SK-MEL-5 (cell line): ENCODE data around the genes IL11 and ZNF628.

DNA sequence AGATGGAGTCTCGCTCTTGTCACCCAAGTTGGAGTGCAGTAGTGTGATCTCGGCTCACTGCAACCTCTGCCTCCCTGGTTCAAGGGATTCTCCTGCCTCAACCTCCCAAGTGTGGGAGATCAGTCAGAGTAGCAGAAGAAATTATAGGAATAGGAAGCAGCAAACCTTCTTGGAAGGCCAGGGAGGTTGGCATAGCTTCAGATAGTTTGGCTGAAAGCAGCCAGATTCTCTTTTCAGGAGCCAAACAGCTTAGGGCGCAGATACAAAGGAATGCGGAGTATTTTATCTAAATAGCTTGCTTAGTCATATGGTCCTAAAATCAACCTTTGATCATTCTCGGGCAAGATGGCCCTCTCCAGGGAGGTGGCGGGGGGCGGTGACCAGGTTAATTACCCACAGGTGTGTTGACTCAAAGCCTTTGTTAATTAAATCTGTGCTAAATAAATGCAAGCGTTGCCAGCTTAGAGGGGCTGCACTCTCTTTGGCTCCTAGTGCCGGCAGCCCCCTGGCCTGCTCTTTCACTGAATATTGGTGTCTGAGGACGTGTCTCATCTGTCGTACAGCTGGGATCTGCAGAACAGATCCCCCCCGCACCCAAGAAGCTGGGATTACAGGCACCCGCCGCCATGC, 12.5 kb upstream of the NCR1 start:
RAMPAGE:
- cytosol, long total RNA, result no peak
- long total RNA, result no peak
- nucleus, long total RNA, result no peak

DNA sequence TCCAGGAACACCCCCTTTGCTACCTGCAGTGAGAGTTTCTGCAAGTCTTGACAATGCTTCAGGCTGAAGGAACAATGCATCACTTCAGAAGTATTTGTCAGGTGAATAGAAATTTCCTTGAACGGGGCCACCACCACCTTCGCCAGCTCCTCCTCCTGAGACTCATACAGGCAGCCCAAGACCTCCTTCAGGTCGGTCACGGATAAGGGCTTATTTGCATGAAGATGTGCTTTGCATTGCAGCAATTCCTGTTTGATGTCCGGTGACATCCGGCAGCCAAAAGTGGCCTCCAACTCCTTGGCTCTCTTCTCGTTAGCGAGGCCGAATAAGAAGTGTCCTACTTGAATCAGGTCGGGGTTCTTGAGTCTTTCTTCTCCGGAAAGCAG, 27.3 kb upstream of the NLRP2 start:
RAMPAGE:
- cytosol, long total RNA, result no peak
- long total RNA, result no peak
- nucleus, long total RNA, result no peak

GRCh38 chr19:55058674-55059490, 4.1 kb downstream of the RDH13 start:
RAMPAGE:
- cytosol, long total RNA, result no peak
- long total RNA, result no peak
- nucleus, long total RNA, result no peak

RAMPAGE:
- cytosol, long total RNA, result no peak
- long total RNA, result no peak
- nucleus, long total RNA, result no peak
These were observed 18.5 kb downstream of the EPS8L1 start for GRCh38 chr19:55094193-55094484.

GRCh38 chr19:55147407-55147733, 1.6 kb downstream of the TNNT1 start:
RAMPAGE:
- cytosol, long total RNA, result no peak
- long total RNA, result no peak
- nucleus, long total RNA, result no peak

GRCh38 chr19:55149492-55150175, 628 bp upstream of the TNNT1 start:
RAMPAGE:
- cytosol, long total RNA, result no peak
- long total RNA, result no peak
- nucleus, long total RNA, result no peak

DNA sequence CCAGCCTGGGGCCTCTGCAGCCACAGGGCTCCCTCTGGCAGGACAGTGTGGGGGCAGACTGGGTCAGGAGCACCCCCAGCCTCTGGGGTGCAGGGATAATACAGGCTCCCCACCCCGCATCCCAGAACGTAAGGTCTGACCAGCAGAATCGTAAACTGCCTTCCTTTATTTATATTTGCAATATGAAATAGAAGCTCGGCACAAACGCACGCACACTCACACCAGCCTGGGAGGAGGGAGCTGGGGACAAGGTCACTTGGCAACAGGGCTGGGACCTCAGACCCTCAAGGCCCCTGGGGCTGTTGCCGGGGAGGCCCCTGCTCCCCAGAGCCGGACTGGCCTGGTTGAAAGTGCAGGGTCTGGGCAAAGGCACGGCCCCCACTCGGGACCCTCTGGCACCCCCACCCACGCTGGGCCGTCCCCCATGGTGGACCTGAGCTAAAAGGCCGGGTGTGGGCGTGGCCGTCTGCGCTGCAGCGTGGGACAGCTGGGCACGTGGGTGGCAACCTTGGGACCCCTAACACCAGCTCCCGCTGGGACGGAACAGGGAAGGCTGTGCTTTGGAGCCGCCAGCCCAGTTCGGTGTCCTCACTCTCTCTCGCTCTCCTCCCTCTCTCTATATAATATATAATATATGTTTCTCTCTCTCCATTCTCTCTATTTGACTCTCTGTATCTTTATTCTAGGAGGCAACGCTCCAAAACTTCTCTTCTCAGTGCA, 1.2 kb upstream of the TMEM86B start:
RAMPAGE:
- cytosol, long total RNA, result no peak
- long total RNA, result no peak
- nucleus, long total RNA, result no peak

DNA sequence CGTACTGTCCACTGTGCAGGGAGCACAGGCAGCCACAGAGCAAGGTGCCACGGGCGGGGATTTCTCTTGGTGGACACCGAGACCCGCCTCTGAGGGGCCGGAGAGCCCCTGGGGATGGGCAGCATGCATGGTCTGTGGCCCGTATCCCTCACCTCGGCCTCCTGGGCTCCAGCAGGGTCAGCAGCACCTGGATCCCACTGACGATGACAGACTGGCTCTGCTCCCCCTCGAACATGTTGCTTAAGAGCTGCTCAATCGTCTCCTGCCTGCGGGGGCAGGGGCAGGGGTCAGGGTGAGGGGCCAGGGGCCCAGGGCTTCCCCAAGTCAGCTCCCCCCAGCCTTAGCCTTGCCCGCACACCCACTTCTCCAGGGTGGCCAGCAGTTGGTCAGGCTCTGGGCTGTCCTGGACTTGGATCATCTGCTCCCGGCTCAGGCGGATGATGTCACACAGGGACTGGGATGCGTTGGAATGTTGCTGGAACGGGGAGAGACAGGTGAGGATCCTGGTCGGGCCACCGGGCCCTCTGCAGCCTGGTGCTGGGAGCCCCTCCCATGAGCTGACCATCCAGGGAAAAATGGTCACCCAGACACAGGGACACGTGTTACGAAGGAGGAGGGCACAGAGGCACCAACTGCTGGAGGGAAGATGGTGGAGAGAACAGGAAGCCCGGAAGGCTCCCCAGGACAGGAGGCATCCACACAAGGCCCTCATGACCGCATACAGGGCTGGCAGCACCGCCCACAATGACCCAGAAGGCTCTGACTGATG, 13.6 kb upstream of the TMEM86B start:
RAMPAGE:
- cytosol, long total RNA, result no peak
- long total RNA, result no peak
- nucleus, long total RNA, result no peak

GRCh38 chr19:55257772-55258253, 1.0 kb downstream of the PPP6R1 start:
RAMPAGE:
- cytosol, long total RNA, result no peak
- long total RNA, result no peak
- nucleus, long total RNA, result no peak

RAMPAGE:
- cytosol, long total RNA, result no peak
- long total RNA, result no peak
- nucleus, long total RNA, result no peak
These were observed 2.5 kb downstream of the GARIN5B start for GRCh38 chr19:55360582-55360960.

DNA sequence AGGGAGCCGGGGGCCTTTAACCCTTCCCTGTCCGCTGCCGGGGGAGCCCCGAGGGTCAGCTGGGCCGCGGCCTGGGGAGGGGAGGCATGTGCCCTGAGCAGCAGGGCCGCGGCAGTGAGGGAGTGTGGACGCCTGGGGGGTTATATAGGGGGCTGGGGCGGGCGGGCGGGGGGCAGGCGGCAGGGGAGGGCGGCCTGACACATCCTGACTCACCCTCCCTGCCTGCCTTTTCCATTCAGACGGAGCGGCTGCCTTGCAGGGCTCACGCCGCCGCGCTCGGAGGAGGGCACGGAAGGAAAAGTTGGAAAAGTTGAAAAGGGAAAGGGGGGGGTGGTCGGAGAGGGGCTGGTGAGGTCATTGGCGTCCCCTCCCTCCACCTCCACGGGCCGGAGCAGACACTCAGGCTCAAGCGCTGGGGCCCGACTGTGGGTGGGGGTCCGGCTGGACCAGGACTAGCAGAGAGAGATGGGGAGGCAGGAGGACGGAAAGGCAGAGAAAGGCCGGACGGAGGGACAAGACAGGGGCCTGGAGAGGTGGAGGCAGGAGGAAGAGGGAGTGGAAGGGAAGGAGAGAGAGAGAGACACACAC, at the start of gene IL11:
Gene IL11 (minus strand): TSS at position 116 of the 588 bp plus-strand sequence.
RAMPAGE:
- cytosol, long total RNA, result no peak
- long total RNA, result no peak
- nucleus, long total RNA, result no peak

GRCh38 chr19:55377322-55377750, 710 bp downstream of the TMEM190 start:
RAMPAGE:
- cytosol, long total RNA, result no peak
- long total RNA, result no peak
- nucleus, long total RNA, result no peak

RAMPAGE:
- cytosol, long total RNA, result no peak
- long total RNA, result start-site peak on the minus strand at chr19:55388035-55388041, 108 and 20 reads in 2 replicates
- nucleus, long total RNA, result no peak
These were observed 1.9 kb downstream of the RPL28 start for GRCh38 chr19:55387538-55388161.

GRCh38 chr19:55400056-55401151, 7.2 kb downstream of the UBE2S start:
RAMPAGE:
- cytosol, long total RNA, result no peak
- long total RNA, result no peak
- nucleus, long total RNA, result no peak

GRCh38 chr19:55442303-55442893, 702 bp downstream of the SHISA7 start:
RAMPAGE:
- cytosol, long total RNA, result no peak
- long total RNA, result no peak
- nucleus, long total RNA, result no peak

RAMPAGE:
- cytosol, long total RNA, result no peak
- long total RNA, result no peak
- nucleus, long total RNA, result no peak
These were observed 594 bp downstream of the ISOC2 start for GRCh38 chr19:55460676-55461419.

DNA sequence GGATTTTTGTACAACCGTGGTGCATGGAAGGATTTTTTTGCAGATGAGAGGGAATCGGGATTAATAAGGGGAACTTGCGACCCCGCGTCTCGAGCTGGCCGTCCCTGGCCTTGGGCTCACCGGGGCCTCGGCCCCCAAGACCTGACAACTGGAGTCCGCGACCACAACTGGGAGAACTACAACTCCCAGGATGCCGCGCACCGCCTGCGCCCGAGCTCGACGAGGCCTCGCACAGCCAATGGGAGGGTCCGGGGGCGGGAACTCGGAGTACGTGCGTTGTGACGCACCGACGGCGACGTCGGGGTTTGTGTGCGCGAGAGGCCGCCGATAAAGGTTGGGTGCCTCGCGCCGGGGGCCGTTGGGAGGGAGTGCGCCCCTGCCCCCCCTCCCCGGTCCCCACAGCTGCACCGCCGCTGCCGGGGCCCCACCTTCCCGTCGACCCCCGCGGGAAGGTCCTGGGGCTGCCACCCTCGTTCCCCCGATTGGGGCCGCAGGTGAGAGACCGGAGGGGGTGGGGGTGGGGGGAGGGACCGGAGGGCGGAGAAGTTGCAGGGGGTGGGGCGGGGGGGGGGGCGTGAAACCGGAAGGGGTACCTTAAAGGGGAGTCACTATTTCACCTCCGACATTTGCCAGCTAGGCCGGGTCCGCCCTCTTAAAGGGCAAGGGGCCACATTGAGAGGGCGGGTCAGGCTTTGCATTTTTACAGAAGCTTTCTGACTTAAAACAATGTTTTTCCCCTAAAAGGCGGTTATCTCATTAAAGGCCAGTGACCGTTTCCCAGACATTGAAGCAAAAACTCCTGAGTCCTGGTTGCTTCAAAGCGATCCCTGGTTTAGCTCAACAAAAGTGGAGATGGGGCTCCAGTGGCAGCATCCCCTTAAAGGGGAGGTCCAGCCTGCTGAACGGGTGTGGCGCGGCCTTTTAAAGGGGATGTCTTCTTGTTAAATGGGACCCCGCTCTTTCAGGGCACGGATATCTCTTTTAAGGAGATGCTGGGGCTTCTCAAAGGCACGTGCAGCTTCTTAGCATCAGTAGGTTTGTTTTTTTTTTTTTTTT, at the start of gene ZNF628:
Gene ZNF628 (plus strand): TSS at position 304 of the 1,056 bp plus-strand sequence.
RAMPAGE:
- cytosol, long total RNA, result no peak
- long total RNA, result no peak
- nucleus, long total RNA, result no peak

RAMPAGE:
- cytosol, long total RNA, result no peak
- long total RNA, result no peak
- nucleus, long total RNA, result no peak
These were observed 6.1 kb downstream of the SSC5D start for GRCh38 chr19:55494356-55494811.

GRCh38 chr19:55528322-55528783, 8.6 kb downstream of the SBK2 start:
RAMPAGE:
- cytosol, long total RNA, result no peak
- long total RNA, result no peak
- nucleus, long total RNA, result no peak

RAMPAGE:
- cytosol, long total RNA, result no peak
- long total RNA, result no peak
- nucleus, long total RNA, result no peak
These were observed 3.0 kb downstream of the ZNF579 start for GRCh38 chr19:55577490-55578159.